ENCODE measurements around a stretch of chr11.

- PRO-cap, 2 experiments: no peak in any of the 2 experiments
- RAMPAGE, long total RNA, 4 experiments: no peak in any of the 4 experiments
These were observed 78.0 kb downstream of the ST3GAL4 start for GRCh38 chr11:126433463-126433862.

- PRO-cap, 2 experiments: no peak in any of the 2 experiments
- RAMPAGE, long total RNA, 4 experiments: no peak in any of the 4 experiments
These were observed 80.7 kb downstream of the ST3GAL4 start for GRCh38 chr11:126436215-126436645.

GRCh38 chr11:126478062-126478336 is 122.5 kb downstream of the ST3GAL4 start:
- PRO-cap, 2 experiments: no peak in any of the 2 experiments
- RAMPAGE, long total RNA, 4 experiments: no peak in any of the 4 experiments

DNA sequence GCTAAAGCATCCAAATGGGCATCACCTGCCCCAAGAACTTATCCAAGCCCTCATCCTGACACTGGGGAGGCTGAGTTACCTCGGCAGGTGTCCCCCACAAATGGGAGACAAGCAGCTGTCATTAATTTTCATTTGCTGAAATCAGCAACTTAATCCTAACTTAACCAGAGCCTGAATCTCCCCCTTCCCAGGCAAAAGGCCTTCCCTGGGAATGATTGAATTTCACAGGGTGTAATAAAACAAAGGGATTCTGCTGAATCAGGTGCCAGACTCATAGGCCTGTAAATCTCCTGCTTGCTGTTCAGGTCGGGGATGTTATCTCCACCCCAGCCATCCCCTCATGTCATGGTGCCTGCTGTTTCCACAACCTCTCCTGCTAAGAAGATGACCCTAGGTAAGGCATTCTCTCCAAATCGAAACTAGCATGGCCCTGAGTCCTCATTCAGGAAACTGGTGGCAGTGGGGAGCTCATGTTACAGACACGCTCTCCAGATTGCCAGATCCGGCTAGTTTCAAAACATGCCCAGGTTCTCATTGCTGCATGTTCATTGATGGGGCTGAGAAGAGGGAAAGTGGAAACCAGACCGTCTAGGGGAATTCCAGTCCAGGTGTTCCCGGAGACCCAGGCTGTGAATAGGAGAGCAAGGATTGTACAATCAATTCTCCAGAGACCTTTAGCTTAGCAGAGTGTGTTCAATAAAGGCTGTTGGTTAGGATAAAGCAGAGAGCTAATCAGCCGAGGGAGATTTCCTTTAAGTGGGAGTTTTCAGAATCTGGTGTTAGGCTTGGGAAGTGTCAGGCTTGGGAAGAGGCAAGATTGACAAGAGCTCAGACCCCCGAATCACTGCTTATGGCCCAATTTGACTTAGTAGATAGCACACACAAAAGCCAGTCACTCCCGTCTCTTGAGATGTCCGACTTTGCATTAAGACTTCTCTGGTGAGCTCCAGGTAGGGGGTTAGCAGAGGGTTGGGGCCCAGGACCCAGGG is 105.6 kb upstream of the KIRREL3 start:
- PRO-cap, 2 experiments: no peak in any of the 2 experiments
- RAMPAGE, long total RNA, 4 experiments: no peak in any of the 4 experiments

GRCh38 chr11:128318823-128319338 is 268.5 kb downstream of the ETS1 start:
- PRO-cap, 2 experiments: no peak in any of the 2 experiments
- RAMPAGE, long total RNA, 4 experiments: no peak in any of the 4 experiments

GRCh38 chr11:128415466-128415998 is 171.8 kb downstream of the ETS1 start:
- PRO-cap, 2 experiments: peak in 1 of 2 experiments; most common minus-strand start chr11:128415760 (in 1)
- RAMPAGE, long total RNA, 4 experiments: no peak in any of the 4 experiments

- PRO-cap, 2 experiments: no peak in any of the 2 experiments
- RAMPAGE, long total RNA, 4 experiments: no peak in any of the 4 experiments
These were observed 125.3 kb downstream of the ETS1 start for GRCh38 chr11:128461702-128462764.

DNA sequence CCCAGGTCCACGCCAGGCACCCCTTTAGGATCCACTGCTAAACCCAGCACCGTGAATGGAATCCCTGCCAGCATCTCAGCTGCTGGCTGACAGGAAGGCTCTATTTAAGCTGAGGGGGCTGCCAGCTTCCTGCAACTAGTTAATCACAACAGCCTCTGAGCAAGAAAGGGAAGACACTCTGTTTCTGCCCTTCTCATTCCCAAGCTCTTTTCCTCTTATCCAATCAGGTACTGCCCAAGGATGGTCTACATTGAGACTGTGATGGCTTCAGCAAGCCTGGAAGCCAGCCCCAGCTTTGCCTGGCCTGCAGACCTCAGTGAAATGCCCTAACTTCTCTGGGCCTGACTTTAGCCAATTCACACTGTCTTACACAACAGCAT is 112.7 kb downstream of the ETS1 start:
- PRO-cap, 2 experiments: no peak in any of the 2 experiments
- RAMPAGE, long total RNA, 4 experiments: no peak in any of the 4 experiments

- PRO-cap, 2 experiments: no peak in any of the 2 experiments
- RAMPAGE, long total RNA, 4 experiments: no peak in any of the 4 experiments
These were observed 87.7 kb downstream of the ETS1 start for GRCh38 chr11:128499524-128500177.

- PRO-cap, 2 experiments: peak in 1 of 2 experiments; most common plus-strand start chr11:128549641 (in 1); most common minus-strand start chr11:128549565 (in 1)
- RAMPAGE, long total RNA, 4 experiments: no peak in any of the 4 experiments
These were observed 38.0 kb downstream of the ETS1 start for GRCh38 chr11:128549239-128549821.

DNA sequence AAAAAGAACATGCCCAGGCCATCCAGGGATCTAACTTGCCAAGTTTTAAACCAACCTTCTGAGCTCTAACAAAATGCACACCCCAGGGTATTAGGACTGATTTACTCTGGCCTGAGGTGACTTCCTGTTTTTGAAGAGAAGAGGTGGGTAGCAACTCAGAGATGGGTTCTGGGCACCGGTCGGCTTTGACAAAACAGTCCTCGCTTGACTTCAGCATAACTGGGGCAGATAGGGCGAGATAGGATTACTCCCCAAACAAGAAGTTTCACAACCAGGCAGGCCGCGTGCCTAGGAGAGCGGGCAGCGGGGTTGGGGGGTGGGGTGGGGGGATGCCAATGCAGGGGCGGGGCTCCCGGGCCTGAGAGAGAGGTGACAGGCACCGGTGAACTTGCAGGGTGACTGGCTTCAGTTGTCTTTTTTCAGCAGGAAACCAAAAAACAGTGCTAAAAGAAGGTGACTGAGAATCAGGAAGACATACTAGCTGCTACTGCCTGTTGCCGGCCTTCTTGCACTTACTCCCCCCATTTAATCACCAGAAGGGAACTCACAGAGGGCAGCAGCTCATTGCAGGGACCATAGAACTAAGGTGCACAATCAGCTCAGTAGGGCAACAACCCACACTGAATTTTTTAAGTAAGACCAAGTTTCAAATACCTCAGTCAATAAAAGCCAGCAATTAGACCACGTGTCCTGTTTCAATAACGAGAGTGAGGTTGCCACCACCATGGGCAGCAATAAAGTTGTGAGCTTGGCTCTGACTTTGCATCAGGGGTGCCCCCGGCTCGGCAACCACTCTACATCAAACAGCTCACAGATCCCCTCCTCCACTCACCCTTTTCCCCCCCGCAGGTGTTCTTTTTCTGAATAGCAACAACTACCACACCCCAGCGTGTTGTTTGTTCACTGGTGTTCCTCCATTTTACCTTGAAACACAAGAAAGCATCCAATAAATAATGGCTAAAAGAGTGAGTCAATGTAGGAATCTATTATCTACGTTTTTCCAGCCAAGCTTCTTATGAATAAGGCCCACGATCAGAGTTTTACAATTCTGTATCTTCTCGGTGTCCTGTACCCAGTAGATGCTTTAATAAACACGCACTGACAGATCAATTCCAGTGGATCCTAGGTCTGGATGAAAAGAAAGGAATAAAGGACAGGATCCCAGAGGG is 37.2 kb upstream of the ETS1 start:
- PRO-cap, 2 experiments: no peak in any of the 2 experiments
- RAMPAGE, long total RNA, 4 experiments: no peak in any of the 4 experiments

- PRO-cap, 2 experiments: no peak in any of the 2 experiments
- RAMPAGE, long total RNA, 4 experiments: no peak in any of the 4 experiments
These were observed 27.5 kb downstream of the FLI1 start for GRCh38 chr11:128721301-128721865.

GRCh38 chr11:128735992-128736405 is 42.1 kb downstream of the FLI1 start:
- PRO-cap, 2 experiments: no peak in any of the 2 experiments
- RAMPAGE, long total RNA, 4 experiments: no peak in any of the 4 experiments

- PRO-cap, 2 experiments: no peak in any of the 2 experiments
- RAMPAGE, long total RNA, 4 experiments: no peak in any of the 4 experiments
These were observed 2.5 kb downstream of the KCNJ5 start for GRCh38 chr11:128893411-128894215.

GRCh38 chr11:128904955-128905962 is 14.1 kb downstream of the KCNJ5 start:
- PRO-cap, 2 experiments: peak in 1 of 2 experiments; most common plus-strand start chr11:128905305 (in 1); most common minus-strand start chr11:128905215 (in 1)
- RAMPAGE, long total RNA, 4 experiments: start-site peak on the minus strand in 1 of 4 experiments, at chr11:128905639-128905710 at its widest, 8 reads per replicate

DNA sequence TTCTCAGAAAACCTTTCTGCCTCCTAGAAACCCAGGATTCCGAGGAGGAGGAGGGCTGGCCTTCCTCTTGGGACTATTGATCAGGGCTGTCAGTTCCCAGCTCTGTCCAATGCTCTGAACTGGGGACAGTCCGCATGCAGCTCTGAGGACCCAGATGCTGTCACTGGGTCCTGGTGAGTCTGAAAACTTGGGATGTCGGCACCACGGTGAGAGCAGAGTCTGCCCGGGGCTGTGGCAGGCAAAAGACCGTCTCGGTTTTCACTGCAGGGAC is 5.3 kb downstream of the TP53AIP1 start:
- PRO-cap, 2 experiments: no peak in any of the 2 experiments
- RAMPAGE, long total RNA, 4 experiments: no peak in any of the 4 experiments

DNA sequence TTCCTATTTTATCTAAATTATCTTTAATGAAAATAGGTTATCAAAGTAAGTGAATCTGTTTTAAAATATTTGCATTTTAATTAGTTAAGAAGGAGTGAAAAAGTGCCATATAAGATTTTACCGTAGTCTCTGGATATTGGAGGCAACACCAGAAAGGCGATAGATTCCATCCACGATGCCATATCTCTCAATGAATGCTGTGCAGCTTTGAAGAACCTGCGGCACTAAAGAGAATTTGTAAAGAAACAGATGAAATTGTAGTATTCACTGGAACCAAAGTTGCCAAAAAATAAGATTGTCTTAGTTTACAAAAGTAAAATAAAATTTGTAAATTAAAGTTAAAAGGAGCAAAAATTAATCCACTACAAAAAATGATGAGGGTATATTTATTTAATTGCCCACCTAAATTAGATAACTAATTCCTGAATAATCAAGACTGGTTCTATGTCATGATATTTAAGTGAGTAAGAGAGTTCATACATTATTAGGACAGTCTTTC is 45.3 kb upstream of the TP53AIP1 start:
- PRO-cap, 2 experiments: no peak in any of the 2 experiments
- RAMPAGE, long total RNA, 4 experiments: start-site peak on the minus strand in 1 of 4 experiments, centred at position 175 of the sequence, 32 reads per replicate

GRCh38 chr11:129027337-129027715 is 84.7 kb upstream of the TP53AIP1 start:
- PRO-cap, 2 experiments: no peak in any of the 2 experiments
- RAMPAGE, long total RNA, 4 experiments: start-site peak on the minus strand in 2 of 4 experiments, at chr11:129027400-129027708 at its widest, 10 to 11 reads per replicate

GRCh38 chr11:129258401-129258932 is 66.3 kb upstream of the ARHGAP32 start:
- PRO-cap, 2 experiments: no peak in any of the 2 experiments
- RAMPAGE, long total RNA, 4 experiments: start-site peak on the minus strand in 2 of 4 experiments, at chr11:129258009-129258986 at its widest, 8 to 14 reads per replicate

DNA sequence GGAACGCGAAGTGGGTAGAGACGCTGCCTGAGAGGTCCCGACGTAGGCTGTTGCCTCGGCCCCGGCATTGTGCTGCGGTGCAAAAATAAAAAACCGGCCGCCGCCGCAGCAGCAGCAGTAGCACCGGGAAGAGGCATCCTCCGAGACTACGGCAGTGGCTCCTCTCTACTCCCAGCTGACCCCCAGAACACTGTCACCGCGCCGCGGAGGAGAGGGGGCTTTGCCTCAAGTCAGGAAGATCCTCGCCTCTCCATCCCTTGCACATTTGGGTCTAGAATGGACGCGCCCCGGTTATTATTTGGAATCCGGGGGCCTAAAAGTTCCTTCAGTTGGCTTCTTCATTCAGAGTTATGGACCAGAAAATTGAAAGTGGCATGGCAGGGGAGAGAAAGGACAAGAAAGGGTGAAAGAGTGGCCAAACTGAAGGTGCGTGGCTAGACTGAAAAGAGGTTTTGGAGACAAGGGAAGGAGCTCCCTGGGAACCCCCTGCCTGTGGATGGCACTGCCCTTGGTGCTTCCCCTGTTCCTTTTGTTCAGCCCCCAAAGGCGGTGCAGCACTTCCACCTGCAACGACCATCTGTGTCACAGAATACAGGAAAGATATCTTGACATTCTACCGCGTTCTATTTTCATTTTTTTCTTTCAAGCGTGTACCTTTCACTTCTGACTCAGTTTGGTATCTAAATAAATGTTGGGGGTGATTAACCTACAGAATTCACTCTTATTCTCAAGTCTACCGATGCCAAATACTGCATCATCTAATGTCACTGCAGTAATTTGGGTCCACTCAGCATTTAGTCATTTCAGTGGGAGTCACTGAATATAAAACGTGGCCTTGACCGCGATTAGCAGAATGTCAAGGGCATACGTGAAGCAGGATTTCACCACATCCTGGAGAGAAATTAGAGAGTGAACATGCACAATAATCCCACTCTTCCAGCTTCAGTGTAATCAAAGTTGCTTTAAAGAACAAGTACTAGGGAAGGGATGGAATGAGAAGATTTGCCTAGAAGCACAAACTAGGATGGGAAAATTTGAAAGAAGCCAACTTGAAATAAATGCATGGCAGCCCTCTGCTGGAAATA is 88.0 kb upstream of the ARHGAP32 start:
- PRO-cap, 2 experiments: no peak in any of the 2 experiments
- RAMPAGE, long total RNA, 4 experiments: no peak in any of the 4 experiments

Measured in upper lobe of left lung (tissue), 5 donors.